Ascending aorta (tissue), 1 donor: ENCODE measurements around a stretch of chr5.

GRCh38 chr5:56123711-56124344 lies 109.3 kb downstream of the ANKRD55 start:
- PRO-cap: no peak

DNA sequence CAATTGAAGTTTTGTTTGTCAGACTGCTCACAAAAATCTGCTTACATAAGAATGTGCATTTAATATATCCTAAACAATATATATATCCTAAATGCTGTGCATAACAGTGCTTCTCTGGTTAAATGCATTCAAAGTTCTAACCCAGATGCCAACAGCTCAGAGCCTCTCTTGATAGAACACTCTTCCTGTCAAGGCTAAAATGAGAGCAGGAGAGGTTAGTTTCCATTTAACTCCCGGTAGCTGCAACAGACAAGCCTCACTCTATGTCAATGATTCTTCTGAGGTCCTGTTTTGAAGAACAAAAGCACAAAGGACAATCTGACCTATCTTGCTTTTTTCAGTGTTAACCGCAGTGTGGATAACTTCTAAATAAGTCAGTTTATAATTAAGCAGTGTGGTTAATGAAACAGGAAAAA lies 80.8 kb downstream of the ANKRD55 start:
- PRO-cap: no peak

DNA sequence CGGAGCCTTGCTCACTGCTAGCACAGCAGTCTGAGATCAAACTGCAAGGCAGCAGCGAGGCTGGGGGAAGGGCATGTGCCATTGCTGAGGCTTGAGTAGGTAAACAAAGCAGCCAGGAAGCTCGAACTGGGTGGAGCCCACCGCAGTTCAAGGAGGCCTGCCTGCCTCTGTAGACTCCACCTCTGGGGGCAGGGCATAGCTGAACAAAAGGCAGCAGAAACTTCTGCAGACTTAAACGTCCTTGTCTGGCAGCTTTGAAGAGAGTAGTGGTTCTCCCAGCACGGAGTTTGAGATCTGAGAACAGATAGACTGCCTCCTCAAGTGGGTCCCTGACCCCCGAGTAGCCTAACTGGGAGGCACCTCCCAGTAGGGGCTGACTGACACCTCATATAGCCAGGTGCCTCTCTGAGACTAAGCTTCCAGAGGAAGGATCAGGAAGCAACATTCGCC lies 11.4 kb downstream of the ANKRD55 start:
- PRO-cap: no peak

GRCh38 chr5:56319035-56319485 lies 85.9 kb upstream of the ANKRD55 start:
- PRO-cap: no peak

- PRO-cap: no peak
Measured at GRCh38 chr5:56585907-56586756, 229.2 kb upstream of the MAP3K1 start.

- PRO-cap: no peak
Measured at GRCh38 chr5:56612994-56613370, 202.4 kb upstream of the MAP3K1 start.

DNA sequence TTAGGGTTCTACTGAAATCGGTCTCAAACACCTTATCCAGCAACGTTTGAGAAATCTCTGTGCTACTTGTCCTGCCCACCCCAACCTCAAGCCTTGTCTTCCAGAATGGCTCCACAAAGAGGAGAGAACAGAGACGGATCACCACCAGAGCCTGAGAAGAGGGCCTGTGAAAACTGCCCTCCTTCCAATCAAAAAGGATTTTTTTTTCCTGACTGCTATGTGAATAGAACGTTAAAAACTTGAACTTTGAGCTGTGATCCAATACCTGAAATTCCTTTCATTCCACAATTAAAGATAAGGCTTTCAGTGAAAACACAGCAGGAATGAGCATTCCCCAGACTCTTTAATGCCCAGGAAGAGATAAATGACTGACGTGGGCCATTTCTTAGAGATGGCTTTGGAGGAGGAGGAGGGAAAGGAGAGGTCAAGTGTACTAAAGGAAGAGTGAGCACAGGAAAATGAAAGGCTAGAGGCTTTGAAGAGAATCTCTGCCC lies 178.0 kb upstream of the MAP3K1 start:
- PRO-cap: no peak

DNA sequence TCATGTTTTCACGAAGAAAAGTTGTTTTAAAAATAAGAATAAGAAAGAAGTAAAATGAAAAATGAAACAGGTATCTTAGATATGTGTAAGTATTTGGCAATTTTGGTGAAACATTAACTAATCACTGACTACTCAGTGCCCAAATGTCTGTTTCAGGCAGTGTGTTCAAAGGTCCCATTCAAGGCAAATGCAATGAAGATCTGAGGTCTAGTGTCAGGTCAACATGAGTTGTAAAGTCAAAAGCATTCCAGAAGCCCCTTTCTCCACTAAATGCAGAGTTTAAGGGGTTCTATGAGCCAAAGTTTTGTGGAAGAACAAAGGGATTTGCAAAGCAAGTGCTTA lies 71.0 kb upstream of the GPBP1 start:
- PRO-cap: no peak

DNA sequence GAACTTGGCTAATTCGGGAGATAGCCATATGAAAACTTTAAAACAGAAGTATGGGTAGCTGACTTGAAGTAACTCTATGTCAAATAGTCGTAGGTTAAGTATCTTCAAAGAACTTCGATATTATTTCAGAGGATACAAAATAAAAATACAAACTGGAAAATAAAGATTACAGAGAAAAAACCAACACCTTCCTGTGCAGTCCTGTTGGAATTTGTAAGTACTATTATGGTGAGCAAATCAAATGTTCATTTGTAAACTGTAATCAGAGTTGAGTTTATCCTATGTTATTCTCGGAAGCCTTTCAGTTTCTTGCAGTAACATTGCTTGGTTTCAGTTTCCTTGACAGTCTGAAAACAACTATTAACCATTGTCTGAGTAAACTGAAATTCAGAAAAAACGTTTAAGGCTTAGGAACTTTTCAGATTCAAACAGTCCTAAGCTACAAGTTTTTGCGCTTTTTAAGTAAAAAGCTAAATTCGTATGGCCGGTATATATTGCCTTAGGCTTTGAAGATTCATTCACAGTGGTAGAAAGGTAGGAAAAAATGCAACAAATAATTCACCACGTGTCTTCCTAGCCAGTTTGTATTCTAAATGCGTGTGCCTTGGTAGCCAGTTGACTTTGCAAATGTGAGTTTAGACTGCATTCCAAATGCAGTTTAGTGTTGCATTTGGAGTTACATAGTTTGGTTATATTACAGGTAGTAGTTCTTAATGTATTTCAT lies 2.5 kb downstream of the GPBP1 start:
- PRO-cap: unidirectional peak, minus-strand start at position 213 of the sequence

GRCh38 chr5:57199941-57200456 lies 26.1 kb downstream of the GPBP1 start:
- PRO-cap: no peak

DNA sequence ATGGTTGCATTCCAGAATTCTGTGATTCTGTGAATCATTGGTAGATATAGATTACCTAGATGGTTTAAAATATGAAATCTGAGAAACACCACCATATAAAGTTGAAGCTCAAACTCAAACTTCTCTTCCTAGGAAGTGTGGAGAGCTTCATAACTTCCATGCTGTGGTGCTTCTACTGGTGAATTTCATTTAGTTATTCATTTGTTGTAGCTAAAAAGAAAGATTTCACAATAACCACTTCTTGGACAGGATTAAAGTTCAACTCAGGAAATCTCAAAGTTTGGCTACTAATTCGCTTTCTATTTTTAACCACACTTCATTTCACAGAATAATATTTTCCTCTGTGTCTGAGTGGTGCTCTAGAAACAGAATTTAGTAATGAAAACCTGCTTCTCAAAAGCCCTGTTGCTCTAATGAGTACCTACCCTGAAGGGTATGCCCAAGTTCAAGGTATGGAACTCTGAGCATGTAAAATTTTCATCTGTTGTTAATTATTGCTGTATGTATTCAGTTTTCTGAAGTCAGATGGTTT lies 73.9 kb downstream of the ACTBL2 start:
- PRO-cap: no peak

- PRO-cap: no peak
Measured at GRCh38 chr5:57435546-57435928, 47.1 kb downstream of the ACTBL2 start.

DNA sequence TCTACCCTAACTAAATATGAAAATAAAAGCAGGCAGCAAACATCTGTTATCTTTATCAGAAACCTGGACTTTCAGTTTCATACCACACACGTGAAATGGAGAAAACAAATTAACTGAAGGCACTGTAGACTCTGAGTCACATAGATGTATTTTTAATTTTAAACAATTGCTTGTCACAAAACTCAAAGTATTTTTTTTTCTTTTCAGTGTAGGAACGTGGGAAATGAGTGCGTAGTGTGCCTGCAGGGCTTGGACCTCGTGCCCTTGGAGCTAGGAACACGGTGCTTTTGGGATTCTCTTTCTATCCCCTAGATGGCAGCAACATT lies 16.6 kb upstream of the ACTBL2 start:
- PRO-cap: no peak

- PRO-cap: no peak
Measured at GRCh38 chr5:57566794-57567388, 84.3 kb upstream of the ACTBL2 start.

GRCh38 chr5:57816307-57816581 lies 333.6 kb upstream of the ACTBL2 start:
- PRO-cap: no peak

DNA sequence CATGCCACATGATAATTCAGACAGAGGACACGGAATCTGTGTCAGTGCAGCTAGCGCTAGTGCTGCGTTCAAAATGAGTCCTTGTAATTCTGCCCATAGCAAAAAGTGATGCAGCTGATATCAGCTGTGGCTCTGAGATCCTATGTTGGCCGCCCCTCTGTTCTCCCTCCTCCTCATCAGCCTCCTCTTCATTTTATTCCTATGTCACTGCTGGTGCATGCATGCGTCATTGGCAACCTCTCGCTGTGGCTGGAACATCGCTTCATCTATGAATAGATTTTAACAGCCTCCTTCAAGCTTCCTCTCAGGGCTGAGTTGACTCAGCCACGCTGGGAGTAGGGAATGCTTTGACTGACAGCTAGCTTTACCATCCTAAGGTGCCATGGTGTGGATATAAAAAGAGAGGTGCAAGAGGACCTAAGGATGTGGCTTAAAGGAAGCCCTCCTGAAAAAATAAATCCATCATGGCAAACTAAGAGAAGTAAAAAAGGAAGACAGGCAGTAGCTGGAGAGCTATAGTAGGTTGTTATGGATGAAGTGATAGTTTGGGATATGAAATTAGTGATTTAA lies 303.5 kb downstream of the PLK2 start:
- PRO-cap: no peak

GRCh38 chr5:58446033-58446440 lies 13.8 kb downstream of the PLK2 start:
- PRO-cap: no peak

- PRO-cap: no peak
Measured at GRCh38 chr5:58629660-58630154, 46.8 kb downstream of the RAB3C start.

DNA sequence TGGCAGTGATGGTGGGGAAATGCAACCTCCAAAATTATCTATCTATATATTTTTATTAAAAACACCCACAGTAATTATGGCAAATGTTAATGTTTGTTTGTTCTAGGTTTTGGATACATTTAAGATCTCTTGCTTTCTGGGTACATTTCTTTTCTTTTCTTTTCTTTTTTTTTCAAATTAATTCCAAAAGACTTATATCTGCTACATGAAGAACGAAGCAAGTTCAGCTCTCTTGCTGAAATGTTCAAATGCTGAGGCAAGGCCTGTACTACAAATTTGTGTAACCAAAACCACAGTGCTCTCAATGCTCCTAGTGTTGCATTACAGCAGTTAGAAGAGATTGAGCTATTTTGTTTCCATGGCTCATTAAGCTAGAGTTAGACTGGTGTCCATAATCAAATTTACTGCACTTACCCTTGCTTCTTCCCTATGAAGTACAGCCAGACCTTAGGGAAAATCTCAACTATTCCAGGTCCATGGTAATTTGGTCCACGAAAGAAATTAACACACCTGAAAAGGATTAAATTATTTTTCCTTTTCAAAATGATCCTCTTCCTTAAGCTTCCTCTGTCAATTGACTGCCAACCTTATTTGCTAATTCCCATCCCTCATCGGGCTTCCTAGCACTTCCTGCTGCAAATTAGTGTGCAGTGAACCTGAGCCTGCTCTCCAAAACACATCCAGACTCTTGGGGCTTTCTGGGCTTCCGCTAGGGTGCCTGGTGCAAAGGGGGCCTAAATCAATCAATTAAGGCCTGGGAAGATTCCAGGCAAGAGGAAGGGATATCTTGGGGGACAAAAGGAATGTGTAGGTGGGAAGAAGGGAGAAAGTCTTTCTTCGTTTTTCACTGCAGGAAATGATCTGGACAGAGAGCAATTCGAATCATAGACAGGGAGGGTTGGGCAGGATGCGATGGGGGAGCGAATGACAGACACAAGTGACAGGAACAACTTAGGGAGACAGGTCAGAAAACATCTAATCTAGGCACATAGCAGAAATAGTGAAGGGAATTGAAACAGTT lies 542.3 kb downstream of the RAB3C start:
- PRO-cap: no peak

- PRO-cap: no peak
Measured at GRCh38 chr5:59140143-59140627, 557.3 kb downstream of the RAB3C start.